HTR-8/SVneo (cell line): ENCODE data around the genes ZNF358 and CLEC4G.

- RRBS = no CpG with 5 or more reads among the region's 1 CpG
Measured at GRCh38 chr19:7138426-7138943, 69.0 kb downstream of the ZNF557 start.

GRCh38 chr19:7149993-7150803, 80.7 kb downstream of the ZNF557 start:
- RRBS = no CpG with 5 or more reads among the region's 26 CpGs

DNA sequence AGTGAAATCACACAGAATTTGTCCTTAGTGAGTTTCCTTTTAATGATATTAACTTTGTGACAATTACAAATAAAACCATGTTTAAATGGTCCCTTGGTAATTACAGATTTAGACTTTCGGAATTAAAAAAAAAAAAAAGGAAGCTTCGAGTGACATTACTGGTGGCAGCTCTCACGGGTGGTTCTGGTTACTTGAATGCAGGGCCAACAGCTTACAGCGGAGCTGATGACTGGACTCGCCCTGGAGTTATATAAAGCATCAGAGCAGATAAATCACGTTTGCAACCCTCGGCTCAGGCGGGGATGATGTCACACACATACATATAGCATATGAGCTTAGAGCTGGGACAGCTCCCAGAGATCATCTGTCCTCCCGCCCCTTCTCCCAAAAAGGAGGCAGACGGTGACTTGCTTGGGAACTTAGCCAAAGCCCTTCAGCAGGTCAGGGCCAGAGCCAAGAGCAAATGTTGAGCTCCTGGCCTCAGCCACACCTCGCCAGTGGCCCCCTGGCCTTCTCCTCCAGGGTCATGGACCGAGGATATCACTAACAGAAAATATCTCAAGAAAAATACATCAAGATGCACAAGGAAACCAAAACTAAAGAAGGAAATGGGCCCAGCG, 90.0 kb downstream of the ZNF557 start:
- RRBS = no CpG with 5 or more reads among the region's 13 CpGs

DNA sequence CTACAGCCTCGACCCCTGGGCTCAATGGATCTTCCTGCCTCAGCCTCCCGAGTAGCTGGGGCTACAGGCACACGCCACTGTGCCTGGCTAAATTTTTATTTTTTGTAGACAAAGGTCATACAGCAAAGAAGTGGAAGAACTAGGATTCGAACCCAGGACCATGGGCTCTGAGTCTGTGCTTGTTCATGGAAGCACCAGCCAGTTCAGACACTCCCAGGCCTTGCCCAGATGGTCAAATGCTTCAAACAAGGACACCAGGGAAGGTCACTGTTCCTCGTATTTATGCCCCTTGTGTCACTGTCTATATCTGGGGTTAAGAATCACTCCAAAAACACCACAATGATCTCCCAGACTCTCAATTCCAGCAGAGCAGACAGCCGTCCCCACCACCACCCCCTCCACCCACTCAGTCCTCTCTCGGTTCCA, 79.2 kb downstream of the INSR start:
- RRBS = no CpG with 5 or more reads among the region's 7 CpGs

- RRBS = 88% methylated on average over 3 of the region's 25 CpGs
Measured at GRCh38 chr19:7254450-7255496, 39.4 kb downstream of the INSR start.

DNA sequence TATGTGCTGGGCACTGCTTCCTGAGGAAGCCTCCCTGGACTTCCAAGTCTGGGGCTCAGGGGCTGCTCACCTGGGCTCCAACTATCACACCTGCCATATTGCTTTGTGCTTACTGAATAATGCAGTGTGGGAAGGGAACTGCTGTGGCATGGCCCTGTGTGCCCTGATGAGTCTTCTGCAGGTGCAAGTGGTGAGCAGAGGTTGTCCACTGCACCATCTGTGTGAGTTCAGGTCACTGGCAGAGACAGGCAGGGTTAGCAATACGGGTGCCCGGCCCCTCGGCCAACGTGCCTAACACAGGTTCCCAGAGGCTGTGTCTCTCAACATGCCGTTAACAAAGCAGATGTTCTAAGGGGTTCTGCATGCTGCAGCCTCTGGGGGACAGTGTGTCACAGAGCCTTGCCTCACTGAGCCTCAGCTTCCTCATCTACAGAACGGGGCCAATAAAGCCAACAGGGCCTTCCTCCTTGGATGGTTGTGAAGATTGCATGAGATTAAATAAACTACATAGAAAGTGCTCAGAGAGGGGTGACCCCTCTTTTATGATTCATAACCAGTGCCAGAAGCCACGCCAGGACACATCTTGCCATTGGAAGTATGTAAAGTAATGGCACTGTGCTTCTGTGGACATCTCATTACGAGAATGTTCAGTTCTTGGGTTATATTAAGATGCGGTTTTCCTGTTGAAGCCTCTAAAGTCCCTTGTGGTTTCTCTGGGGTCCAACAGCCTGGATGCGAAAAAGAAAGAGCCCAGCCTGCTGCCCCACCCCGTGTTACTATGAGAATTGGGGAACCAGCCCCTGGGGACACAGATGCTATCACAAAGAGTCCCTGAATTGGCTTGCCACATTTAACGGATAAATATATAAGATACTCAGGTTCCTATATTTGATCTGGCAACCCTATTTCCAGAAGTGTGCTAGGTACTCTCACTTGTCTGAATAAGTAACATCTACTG, 11.2 kb upstream of the ARHGEF18 start:
- RRBS = no CpG with 5 or more reads among the region's 12 CpGs

GRCh38 chr19:7515776-7516280, at the start of gene ZNF358:
ZNF358 (plus strand) TSS chr19:7516103.
- RRBS = 2% methylated on average over 24 of the region's 55 CpGs

- RRBS = 56% methylated on average over 18 of the region's 23 CpGs
Measured at GRCh38 chr19:7533153-7533713, 2.3 kb upstream of the PNPLA6 start.

- RRBS = 57% methylated on average over 1 of the region's 28 CpGs
Measured at GRCh38 chr19:7536083-7536822, 736 bp downstream of the PNPLA6 start.

- RRBS = no CpG with 5 or more reads among the region's 17 CpGs
Measured at GRCh38 chr19:7597582-7598103, 2.0 kb downstream of the CAMSAP3 start.

DNA sequence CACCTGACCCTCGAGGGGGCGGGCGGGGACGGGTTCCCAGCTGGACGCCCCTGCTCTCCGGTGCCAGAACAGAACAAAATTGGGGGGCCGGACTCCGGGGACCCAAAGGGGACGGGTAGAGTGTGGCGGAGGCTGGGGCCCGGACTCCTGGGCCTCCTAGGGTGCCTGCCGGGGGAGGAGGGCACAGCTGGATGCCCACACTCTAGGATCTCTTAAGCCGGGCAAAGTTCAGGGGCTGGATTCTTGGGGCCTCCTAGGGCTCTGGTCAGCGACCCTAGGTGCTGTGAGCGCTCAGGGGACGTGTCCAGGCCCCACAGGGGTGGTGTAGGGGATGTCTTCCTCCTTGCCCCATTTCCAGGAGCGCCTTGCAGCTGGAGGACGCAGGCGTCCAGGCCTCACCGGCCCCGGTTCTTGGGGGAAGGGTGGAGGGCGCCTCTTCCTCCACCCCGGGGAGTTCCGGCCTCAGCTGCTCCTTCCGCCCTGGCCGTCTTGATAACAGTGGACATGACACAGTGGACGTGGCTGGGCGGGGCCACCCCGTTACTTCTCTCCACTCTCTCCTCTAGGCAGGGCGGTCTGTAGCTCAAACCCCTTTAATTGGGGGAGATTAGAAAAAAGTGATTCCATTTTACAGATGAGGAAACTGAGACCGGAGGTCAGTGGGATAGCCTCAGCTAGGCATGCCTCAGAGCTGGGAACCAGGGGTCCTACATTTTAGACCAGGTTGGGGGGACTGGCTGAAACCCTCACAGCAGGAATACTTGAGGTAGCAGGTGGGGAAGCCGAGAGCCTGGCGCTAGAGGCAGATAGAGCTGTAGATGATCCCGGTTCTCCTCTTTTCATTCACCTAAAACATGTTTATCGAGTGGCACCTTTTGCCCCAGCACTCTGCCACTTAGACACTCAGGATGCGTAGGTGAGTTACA, 662 bp downstream of the STXBP2 start:
- RRBS = 78% methylated on average over 10 of the region's 36 CpGs

DNA sequence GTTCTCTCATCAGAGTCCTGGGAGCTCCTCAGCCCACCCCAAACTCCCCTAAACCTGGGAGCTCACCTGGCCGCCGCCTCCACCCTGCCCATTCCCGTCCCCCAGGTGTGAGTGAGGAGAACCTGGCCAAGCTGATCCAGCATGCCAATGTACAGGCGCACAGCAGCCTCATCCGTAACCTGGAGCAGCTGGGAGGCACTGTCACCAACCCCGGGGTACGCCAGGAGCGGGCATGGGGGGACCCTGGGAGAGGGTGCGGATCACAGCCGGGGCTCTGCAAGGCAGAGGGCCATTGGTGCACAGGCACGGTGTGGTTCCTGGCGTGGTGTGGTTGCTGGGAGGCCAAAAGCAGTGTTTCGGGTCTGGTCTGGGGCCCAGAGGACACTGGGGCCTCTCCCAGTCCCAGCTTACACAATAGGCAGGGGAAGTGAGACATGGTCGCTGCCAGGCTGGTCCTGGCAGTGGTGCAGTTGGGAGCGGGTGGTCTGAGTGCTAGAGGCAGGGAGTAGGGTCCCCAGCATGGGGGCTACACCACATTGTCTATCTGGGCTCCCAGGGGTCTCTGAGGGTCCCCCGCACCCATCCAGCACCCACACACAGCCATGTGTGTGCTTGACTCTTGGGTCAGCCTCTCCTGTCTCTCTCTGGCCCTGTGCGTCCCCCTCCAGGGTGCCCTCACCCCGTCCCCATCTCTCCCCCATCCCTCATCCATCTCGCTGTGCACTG, 8.3 kb downstream of the STXBP2 start:
- RRBS = 95% methylated on average over 5 of the region's 19 CpGs

DNA sequence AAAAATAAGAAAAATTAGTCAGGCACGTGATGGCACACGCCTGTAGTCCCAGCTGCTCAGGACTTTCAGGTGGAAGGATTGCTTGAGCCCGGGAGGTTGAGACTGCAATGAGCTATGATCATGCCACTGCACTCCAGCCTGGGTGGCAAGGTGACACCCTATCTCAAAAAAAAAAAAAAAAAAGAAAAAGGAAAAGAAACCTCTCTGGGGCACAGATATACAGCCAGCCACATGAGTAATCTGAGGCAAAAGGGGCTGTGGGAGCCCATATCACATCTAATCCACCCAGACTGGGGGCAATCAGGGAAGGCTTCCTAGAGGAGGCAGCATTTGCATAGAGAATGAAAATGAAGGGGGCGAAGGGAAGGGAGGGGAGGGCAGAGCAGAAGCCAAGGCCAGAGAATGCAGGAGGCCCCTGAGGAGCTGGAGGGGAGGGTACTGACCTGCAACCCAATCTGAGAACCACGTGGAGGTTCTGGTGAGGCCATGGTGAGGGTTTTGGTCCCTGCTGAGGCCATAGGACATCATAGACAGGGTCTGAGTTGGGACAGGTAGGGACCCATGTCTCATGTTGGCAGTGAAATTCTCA, 13.2 kb downstream of the STXBP2 start:
- RRBS = no CpG with 5 or more reads among the region's 5 CpGs

DNA sequence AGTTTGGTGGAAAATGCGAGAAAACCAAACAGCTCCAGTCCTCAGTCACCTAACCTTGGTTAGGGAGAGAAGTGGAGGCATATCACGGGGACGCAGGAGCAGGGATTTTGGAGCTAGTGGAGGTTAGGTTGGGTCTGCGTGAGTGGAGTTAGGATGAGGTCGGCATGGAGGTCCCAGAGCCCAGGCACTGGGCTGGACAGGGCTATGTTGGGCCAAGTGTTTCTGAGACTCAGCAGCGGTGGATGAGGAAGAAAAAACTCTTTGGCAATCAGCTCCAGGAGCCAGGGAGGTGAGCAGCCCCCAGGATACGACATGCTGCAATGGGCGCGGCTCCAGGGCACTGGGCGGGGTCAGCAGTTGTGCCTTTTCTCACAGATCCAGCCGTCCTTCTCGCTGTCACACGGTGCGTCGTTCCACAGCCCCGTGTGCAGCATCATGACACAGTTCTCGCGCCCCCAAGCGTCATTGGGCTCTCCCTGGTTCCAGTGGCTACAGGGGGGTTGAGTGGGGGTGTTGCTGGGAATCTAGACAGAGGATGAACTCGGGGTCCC, 2.8 kb downstream of the CLEC4G start:
- RRBS = no CpG with 5 or more reads among the region's 20 CpGs

- RRBS = no CpG with 5 or more reads among the region's 11 CpGs
Measured at GRCh38 chr19:7731867-7732366, at the start of gene CLEC4G. CLEC4G (minus strand) TSS chr19:7732110.

GRCh38 chr19:7851232-7852033, 21.4 kb downstream of the EVI5L start:
- RRBS = 50% methylated on average over 3 of the region's 24 CpGs

DNA sequence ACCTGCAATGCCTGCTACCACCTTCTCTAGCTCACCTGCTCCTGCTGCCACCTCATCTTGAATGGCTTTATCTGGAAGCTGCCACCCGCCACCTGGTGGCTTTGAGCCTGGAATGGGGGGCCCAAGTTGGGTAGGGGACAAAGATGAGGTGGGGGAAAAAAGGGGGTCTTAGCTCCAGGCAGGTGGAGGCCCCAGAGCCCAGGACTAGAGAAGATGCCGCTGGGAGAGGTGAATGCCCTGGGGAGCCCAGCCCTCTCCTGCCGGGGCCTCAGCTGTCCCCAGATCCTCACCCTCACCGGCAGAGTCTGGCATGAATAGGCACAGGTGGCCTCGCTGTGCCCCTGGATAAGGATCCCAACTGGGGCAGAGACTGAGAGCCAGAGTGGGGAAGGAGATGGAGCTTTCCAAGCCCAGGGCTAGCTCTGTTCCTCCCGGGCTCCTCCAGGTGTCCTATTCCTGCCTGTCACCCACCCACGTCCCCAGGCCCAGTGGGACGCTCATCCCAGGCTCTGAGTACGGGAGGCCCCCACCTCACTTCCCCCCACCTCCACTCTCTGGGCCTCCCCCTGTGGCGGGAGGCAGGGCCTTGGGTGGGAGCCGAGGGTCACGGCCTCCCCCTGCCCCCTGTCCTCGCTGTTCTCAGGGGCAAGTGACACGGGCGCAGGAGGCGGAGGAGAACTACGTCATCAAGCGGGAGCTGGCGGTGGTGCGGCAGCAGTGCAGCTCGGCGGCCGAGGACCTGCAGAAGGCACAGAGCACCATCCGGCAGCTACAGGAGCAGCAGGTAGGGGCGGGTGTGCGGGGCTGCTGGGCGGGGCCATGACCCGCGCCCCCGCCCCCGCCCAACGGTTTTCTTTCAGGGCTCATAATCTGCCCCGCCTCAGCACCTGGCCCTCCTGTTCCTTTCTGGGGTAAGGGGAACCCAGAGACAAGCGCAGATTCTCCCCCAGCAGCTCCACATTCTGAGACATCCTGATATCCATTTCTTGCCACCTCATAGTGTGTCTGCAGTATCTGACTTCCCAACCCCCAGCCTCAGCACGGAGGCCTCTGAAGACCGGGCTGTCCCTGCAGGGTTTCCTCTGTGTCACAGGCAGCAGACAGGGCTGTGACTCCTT, 16.3 kb downstream of the PRR36 start:
- RRBS = 94% methylated on average over 1 of the region's 36 CpGs

DNA sequence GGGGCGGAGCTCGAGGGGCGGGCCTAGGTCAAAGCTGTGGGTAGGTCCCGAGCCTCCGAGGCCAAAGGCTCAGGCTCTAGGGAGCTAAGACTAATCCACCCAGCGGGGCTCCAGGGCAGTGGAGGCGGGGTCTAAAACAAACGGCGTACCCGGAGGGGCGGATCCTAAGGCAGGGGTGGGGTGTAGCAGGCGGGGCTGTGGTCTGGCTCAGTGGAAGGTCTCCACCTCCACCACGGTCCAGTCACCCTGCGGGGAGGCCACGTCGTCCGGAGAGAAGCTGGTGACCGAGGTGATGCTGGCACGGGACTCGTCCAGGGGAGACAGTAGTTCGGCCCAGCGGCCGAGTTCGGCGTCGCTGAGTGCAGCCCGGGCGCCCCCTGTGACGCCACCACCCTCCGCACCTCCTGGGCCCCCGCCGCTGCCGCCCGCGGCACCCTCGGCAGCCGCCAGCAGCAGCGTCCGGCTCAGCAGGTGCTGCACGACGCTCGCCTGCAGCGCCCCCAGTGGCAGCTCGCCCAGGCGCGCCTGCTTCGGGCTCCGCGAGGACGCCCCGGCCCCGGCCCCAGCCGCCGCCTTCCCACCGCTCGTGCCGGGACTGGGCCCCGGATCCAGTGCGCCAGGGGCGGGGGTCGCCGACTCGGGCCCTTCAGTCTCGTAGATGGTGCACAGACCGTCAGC, 5.2 kb downstream of the PRR36 start:
- RRBS = 11% methylated on average over 41 of the region's 65 CpGs

GRCh38 chr19:7925002-7925873, 697 bp downstream of the CTXN1 start:
- RRBS = 16% methylated on average over 60 of the region's 115 CpGs

DNA sequence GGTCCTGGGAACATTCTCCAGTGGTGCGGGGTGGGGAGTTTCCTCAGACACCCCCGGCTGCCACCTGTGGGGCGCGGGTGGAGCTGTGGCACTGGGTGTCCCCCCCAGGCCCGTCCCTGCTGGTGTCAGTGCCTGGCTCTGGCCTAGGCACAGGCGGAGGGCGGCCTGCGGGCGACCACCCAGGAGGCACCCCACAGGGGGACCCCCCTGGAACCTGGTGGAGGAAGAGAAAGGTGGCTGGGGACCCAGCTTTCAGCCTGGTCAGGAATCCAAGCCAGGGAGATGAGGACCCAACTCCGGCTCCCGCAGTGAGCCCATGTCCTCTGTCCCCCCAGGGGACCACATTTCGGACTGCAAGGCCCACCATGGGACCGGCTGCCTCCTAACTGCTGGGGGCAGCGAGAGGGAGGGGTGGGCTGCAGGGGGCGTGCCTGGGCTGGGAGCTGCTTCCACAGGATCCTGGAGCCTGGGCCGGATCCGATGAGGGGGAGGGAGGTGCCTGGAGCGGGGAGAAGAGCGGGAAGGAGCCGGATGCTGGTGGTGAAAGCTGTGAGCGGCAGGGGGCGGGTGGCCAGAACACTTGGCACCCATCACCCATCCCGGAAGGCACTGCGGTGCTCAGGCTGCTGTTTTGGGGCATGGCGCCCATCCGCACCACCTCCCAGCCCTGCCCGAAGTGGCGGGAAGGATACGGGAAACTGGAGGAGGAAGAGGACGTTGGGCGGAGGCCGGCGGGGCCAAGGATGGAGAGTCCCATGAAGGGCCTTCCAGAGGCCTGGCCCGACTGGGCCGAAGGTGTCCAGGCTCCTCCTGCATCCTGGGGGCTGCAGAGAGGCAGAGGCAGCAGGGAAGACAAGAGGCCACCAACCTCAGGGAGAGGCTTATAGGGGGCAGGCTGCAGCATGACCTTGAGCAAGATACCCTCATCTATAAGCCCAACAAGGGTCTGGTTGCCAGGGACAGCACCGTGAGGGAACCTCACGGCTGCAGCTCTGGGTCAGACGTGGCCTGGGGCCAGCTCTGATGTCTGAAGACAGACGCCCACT, 5.6 kb upstream of the CTXN1 start:
- RRBS = 94% methylated on average over 11 of the region's 39 CpGs